HL-60 (cell line): ENCODE results near the genes GPR63 and FAXC.

GRCh38 chr6:89720858-89721312 lies 82.3 kb upstream of the LYRM2 start:
- RRBS = no CpG with 5 or more reads among the region's 4 CpGs

DNA sequence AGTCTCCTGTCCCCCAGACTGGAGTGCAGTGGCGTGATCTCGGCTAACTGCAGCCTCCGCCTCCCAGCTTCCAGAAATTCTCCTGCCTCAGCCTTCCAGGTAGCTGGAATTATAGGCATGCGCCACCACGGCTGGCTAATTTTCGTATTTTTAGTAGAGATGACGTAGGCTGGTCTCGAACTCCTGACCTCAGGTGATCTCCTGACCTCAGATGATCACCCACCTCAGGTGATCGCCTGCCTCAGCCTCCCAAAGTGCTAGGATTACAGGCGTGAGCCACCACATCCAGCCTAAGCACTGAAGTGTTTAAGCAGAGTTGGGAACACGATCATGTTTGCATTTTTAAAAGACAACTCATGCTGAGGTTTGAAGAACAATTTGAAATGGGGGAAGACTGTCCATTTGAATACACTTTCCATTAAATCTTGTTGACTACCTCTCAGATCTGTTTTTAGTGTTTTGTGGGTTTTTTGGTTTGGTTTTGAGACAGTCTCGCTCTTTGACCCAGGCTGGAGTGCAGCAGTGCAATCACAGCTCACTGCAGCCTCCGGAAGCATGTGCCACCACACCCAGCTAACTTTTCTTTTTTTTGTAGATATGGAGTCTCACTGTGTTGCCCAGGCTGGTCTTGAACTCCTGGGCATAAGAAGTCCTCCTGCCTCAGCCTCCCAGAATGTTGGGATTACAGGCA lies 15.4 kb upstream of the MDN1 start:
- RRBS = no CpG with 5 or more reads among the region's 13 CpGs

- RRBS = no CpG with 5 or more reads among the region's 4 CpGs
These were observed 105.7 kb downstream of the GJA10 start for GRCh38 chr6:89999985-90000394.

DNA sequence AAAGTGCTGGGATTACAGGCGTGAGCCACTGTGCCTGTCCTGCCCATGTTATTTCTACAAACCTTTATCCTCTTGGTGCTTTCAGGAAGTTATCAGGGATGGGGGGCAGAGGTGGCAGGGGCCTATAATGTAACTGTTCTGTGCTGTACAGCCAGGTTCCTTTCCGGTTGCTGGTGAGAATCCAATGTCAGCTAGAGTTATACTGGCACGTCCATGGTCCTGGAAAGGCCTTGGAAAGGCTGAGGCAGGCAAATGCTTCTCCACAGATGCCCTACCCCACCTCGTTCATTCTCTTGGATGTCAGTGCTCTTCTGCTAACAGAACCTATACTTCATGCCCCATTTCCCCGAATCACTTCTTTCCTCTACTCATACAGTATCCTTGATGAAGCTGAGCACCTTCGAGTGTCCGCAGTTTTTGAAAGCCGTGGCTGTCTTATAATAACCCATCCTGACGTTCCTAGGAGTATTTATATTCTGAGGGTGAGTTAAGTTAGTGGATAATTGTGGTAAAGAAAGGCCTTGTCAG lies 153.0 kb downstream of the GJA10 start:
- RRBS = no CpG with 5 or more reads among the region's 9 CpGs

DNA sequence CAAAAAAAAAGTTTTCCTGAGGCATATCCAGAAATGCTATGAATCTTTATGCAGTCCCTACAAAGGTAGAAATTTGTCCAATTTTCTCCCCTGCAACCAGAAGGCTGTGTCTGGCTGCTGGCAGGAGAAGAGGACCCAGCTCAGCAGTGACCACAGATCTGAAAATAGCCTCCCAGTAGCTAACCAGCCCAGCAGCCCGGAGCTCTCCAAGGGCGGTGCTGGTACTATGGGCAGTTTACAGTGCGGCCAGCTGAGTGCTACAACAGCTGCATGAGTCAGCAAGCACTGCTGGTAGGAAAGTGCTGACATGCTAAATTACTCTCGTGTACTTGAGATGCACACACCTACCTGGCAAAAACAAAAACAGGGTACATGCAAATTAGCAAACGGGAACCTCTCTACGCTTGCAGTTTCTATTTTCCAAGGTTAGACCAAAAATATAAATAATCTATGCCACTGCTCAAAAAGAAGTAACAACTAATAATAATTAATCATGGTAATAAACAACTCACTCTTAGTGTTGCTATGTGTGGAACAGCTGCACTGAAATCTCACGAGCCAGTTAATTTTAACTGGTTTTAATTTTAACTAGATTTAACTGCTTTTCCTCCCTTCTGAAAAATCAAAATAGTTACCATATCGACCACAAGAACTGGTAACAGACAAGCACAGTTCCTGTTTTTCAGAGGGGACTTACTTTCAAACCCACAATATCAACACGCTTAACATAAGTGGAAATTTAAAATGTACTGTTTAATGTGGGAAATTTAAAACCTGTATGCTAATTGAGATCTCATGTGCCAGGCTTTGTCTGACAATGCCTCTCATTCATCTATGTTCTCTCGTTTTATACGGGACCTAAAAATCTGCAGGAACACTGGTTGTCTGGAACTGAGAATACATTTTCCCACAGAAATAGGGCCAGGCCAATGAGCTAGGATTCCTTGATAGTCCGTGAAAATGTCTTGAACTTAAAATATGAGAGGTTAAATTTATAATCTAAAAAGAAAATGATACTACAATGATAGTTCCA lies 10.8 kb downstream of the BACH2 start:
- RRBS = no CpG with 5 or more reads among the region's 12 CpGs

GRCh38 chr6:90350685-90351143 lies 54.1 kb upstream of the BACH2 start:
- RRBS = no CpG with 5 or more reads among the region's 4 CpGs

DNA sequence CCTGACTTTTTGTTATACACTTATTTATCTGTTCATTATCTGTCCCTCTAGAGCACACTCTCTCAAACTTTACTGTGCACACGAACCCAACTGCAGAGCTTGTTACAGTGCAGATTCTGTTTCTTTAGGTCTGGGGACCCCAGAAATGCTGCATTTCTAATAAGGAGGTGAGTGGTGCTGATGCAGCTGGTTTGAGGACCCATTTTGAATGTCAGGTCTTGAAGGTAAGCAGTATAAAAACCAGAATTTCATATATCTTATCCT lies 142.6 kb upstream of the BACH2 start:
- RRBS = no CpG with 5 or more reads among the region's 1 CpG

GRCh38 chr6:95518380-95518864 lies 58.9 kb upstream of the MANEA start:
- RRBS = no CpG with 5 or more reads among the region's 11 CpGs

DNA sequence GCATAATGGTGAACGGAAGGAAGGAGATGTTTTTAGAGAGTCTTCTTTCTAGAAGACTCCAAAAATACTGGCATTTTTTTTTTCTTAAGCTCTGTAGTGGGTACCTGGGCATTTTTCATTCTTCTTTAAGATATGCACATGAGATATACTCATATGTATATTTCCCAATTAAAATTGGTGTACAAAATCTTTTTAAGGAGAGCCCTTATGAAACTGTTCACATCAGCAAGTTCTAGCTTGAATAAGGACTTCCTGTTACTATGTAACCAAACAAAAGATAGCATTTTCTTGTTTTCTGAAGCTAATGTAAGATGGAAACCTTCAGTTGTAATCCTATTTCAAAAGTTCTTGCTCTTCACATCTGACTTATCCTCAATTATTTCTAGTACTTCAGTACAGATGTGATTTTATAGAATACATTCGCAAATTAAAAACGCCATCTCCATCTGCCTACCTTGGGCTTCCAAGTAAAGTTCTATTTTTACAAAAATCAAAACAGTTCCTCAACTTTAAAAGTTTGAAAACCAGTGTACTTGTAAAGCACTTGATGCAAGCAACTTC lies 616 bp upstream of the MANEA start:
- RRBS = no CpG with 5 or more reads among the region's 3 CpGs

- RRBS = no CpG with 5 or more reads among the region's 5 CpGs
These were observed 1.4 kb downstream of the UFL1 start for GRCh38 chr6:96523109-96523367.

- RRBS = no CpG with 5 or more reads among the region's 3 CpGs
These were observed 20.4 kb upstream of the FHL5 start for GRCh38 chr6:96542220-96543178.

GRCh38 chr6:96562316-96562920 lies 510 bp upstream of the FHL5 start:
- RRBS = no CpG with 5 or more reads among the region's 2 CpGs

DNA sequence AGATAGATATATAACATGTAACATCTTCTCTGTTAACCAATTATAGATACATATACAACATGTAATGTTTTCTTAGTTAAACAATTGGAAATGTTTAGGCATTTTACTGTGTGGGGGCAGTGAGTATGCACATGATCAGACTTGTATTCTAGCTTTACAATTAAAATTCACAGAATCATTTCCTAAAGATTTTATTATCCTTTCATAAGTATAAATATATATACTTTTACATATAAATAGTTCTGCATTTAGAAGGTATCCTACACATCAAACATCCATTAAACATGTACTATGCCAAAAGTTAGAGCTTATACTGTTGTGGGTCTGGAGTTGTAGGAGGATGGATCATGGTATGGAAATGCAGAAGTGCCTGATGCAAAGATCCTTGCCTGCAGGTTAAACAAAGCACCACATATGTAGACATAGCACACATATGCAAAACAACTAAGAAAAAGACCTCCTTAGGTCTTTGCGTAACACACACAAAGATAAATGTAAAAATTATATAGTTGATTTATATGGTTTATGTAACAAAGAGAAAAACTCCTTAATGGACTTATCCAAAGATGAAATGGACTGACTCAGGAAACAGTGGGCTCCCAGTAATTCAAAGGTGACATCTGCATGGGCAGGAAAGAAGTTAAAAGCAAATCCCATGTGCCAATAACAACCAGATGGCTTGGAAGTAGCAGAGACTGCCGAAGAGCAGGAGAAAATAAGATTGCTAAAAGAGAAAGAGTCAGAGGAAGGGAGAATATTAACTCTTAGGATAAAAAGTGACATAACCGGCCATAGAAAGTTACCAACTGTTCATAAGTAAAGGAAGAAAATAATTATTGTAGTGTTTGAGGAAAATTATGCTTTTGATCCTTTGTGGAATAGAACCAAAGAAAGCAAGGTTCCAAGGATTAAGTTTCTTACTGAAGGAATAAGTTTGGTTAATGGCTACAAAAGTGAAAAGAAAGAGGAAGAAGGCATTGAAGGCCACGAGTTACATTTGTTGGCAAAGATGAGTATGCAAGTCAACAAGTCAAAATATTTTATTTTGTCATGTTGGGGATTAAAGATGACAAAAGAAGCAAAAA lies 55.1 kb downstream of the FHL5 start:
- RRBS = no CpG with 5 or more reads among the region's 4 CpGs

DNA sequence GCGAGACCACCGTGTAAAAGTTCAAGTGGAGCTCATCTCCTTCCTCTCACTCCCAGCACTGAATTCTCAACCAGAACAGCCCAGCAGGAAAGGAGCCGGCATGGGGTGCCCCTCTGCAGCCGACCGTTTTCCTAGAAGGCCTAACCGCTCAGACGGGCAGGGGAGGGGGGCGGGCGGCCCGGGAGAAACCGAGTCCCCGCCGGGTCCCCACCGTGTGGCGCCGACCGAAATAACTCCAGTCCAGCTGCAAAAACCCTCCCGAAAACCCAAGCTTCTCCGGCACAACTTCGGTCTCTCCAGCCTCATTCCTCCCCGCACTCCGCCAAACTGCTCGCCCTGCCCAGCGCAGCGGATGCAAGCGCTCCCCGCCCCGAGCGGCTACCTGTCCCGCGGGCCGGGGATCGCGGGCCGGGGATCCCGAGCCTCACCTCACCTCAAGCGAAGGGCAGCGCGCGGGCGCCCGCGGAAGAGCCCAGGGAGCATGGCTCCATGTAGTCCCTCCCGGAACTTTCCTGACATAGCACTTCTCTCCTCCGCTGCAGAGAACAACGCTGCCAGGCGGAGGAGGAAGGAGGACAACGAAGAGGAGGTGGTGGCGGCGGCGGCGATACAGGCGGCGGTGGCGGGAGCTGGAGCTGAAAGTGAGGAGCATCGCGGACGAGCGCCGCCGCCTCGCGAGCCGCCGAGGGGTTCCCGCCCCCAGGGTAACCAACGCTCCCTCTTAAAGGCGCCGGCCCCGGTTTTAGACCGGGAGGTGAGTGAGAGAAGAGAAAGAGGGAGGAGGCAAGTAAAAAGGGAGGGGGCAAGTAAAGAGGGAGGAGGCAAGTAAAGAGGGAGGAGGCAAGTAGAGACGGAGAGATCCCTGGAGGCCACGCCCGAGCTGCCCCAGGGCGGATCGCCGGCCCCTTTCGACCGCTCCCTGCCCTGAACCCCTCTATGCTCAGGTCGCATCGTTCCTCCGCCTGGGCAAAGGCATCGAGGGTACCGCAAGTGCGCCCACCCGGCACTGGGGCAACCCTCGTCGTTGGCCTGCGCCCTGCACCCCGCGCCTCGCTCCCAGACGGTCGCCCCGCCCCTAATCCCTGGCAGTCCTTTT lies at the start of gene GPR63:
Gene GPR63 (minus strand): TSS at position 643 of the 1,096 bp plus-strand sequence.
- RRBS = 3% methylated on average over 33 of the region's 95 CpGs

DNA sequence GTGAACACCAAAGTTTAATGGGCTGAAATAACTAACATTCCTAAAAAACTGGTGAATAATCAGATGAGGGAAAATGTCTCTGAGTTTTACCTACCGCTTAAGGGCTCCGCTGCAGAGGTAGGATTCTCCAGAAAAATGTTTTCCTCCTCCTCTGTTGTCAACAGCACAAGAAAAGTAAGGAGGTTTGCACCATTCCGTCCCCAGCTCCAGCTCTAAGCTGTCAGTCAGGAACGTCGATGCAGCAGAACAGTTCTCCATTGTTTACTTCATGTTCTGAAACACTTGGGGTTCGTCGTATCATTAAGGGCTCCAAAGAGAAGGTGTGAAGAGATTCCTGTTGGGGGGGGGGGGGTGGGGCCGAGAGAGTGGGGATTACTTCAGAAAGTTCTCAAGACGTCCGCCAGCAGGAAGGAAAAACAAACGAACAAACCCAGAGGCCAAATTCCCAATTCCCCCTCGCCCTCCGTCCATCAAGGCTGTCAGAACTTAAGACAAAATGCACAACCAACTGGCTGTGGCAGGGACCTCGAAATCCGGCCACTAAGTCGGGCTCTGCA lies 718 bp downstream of the MMS22L start:
- RRBS = 3% methylated on average over 2 of the region's 16 CpGs

- RRBS = 17% methylated on average over 31 of the region's 65 CpGs
These were observed at the start of gene FAXC for GRCh38 chr6:99349055-99349716. Gene FAXC (minus strand): TSS chr6:99349674.

DNA sequence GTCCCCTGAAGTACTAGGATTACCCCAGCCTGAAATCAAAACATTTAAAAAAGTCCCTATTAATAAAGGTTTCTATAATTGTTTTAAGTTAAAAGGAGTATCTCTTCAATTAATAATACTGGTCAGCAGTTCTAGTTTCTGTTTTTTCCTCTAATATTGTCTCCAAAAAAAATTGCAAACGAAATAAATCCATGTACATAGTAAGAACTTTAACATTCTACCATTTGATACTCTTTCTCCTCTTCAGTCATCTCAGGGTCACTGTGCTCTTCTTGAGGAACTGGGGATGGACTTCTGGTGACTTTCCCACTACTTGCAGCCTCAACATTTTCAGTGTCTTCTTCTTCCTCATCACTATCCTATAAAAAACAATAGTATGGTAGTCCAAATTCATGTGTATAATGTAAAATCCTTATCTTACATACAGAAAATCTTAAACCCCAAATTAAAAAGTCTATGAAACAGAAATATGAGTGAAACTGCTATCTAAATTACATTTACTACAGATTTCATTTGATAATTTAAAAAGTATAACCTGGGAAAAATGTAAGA lies 11.9 kb upstream of the COQ3 start:
- RRBS = no CpG with 5 or more reads among the region's 1 CpG

DNA sequence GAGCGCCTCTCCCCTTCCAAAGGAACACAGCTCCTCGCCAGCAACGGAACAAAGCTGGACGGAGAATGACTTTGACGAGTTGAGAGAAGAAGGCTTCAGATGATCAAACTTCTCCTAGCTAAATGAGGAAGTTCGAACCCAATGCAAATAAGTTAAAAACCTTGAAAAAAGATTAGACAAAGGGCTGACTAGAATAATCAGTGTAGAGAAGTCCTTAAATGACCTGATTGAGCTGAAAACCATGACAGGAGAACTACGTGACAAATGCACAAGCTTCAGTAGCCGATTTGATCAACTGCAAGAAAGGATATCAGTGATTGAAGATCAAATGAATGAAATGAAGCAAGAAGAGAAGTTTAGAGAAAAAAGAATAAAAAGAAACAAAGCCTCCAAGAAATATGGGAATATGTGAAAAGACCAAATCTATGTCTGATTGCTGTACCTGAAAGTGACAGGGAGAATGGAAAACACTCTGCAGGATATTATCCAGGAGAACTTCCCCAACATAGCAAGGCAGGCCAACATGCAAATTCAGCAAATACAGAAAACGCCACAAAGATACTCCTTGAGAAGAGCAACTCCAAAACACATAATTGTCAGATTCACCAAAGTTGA lies 23.1 kb upstream of the PNISR start:
- RRBS = no CpG with 5 or more reads among the region's 9 CpGs

DNA sequence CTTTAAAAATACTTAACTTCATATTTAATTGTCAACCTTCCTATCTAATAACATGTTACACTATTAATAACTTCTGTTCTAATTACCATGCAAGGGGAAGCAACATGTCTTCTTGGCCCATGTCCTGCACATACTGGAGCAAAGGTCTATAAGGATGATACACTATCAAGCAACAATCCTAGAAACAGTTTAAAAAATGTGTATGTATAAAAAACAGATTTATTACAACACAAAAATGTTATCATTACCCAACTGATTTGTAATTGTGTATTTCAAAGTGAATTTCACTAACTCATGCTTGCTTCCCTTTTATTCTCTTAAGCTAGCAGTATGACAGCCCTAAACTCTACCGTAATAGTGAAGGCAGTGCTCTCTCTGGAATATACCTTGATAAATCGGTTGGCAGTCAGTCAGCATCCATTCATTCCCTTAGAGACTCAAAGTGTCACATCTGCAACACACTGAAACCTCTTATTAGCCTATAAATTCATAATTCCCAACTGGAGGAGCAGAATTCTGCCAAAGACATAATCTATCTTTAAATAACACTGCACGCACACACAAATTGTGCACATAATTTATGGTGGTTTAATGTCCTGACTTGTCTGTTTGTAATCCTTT lies 18.2 kb downstream of the CCNC start:
- RRBS = no CpG with 5 or more reads among the region's 3 CpGs